Metastatic Breast Carcinoma in the Brain (tissue), 10 donors: ENCODE data around the genes METTL22 and LITAFD.

DNA sequence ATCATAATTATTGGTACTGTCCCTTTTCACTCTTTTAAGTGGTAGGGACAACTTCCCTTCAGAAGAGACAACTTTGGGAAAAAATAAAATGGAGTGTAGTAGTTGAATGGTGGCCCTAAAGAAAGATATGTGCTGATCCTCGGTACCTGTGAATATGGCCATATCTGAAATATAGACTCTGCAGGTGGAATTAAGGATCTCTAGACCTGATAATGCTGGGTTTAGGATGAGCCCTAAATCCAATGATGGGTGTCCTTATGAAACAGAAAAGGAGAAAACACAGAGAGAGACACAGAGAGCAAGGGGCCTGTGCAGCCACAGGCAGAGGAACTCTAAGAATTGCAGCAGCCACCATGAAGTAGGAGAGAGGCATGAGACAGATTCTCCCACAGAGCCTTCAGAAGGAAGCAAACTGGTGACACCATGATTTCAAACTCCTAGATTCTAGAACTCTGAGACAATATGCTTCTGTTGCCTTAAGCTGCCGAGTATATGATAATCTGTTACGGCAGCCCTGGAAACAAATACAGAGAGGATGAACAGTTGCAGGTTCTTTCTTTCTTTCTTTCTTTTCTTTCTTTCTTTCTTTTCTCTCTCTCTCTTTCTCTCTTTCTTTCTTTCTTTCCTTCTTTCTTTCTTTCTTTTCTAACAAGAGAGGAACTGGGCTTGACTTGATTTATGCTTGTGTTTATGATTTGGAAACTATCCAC, 500.6 kb downstream of the TMEM114 start:
- PRO-cap, 10 experiments, result no peak in any of the 10 experiments

GRCh38 chr16:8621211-8621833, at the start of gene METTL22:
TSS of gene METTL22 (plus strand) at chr16:8621698.
- PRO-cap, 10 experiments, result peak in 10 of 10 experiments; most common plus-strand start chr16:8621732 (in 7); most common minus-strand start chr16:8621589 (in 7)

GRCh38 chr16:8641403-8642593, 20.3 kb downstream of the METTL22 start:
- PRO-cap, 10 experiments, result no peak in any of the 10 experiments

DNA sequence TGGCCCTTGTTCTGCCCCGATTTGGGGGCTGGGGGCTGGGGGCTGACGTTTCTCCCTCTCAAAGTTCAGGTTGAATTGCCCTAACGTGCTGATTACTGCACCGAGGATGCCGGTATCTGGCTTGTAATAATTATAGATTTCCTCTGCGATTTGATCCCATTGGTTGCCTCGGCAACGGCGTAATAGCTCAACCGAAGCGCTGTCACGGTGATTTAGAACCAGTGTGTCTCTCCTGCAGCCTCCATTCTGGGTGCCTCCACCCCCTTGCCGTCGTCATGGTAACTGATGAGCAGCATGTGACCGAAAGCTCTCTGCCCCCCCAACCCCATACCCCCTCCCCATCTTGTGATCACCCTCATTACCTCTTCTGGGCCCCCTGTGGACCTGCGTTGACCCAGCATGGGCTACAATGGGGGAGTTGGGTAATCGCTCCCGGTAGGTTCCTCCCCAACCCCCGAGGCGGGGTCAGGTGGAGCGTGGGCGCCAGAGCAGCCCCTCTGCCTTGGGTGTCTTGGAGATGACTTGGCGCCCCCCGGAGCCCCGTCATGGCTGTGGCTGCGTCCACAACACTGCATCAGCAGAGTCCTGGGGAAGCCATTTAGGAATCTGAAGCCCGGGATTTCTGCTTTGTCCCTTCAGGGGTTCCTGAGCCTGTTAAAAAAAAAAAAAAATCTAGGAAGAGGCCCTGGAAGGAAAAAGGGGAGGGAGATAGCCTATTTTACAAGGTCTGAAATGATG, 38.4 kb downstream of the ABAT start:
- PRO-cap, 10 experiments, result no peak in any of the 10 experiments

DNA sequence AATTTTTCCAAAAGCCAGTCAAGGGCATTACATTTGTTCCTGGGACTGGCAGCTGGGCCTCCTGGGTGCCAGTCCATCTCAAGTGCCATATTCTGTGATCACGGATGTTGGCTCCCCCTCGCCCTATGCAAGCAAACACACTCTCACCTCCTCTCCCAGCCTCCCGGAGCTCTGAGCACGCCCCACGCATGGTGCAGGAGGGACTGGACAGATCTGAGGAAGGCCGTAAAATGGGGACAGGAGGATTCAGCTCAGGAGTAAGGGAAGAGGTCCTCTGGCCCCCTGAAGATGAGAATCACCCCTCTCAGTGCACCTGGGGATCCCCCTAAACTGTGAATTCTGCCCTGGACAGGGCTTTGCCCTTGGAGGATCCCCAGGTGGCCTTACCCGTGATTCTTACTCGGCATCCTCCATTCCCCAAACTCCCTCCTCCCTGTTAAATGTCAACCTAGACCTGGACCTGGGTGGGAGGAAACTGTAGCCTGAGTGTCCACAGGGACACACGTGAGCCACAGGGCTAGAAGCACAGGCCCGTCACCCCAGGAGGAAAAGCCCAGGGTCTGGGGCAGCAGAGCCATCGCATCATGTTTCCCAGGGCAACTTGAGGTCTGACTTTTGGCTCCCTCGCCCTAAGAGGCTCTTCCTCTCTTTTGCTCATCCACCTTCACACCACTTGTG, 15.6 kb downstream of the TMEM186 start:
- PRO-cap, 10 experiments, result no peak in any of the 10 experiments

DNA sequence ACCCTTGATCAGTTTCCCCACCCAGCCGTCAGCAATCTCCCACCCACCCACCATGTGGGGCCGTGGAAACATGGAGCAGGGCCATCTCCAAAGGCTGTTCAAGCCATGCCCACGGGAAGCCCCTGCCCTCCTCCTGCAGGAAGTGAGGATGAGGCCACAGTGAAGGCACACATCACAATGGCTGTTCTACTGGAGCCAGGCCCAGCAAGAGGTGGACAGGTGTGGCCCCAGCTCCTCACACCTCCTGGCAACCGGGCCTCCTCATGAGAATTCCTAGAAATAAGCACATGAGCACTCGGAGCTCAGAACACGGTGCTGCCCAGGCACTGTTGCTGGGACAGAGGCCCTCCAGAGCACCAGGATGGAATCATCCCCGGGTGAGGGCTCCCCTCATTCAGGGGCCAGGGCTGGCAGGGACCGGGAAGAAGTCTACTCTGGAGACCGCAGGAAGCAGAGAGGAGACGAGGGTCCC, at the start of gene LITAFD:
LITAFD (plus strand) TSS at position 218 of the 472 bp plus-strand sequence.
- PRO-cap, 10 experiments, result no peak in any of the 10 experiments

- PRO-cap, 10 experiments, result no peak in any of the 10 experiments
Measured at GRCh38 chr16:8904928-8905822, 23.0 kb downstream of the LITAFD start.

DNA sequence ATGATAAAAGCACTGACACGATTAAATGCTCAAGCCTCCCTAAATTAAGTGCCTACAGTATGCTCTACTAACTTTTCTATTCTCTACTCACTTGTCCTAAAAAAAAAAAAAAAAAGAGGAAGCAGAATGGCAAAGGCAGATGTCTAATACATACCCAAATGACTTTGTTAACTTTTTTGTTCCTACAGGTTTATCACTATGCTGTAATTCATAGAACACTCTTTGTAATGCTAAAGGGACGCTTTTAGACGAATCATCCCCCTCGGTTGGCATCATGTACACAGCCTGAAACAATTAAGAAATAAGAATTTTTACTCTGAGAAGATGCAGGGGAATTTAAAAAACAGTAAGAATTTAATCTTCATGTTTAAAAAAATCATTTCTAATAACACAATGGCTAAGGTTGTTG, 34.7 kb downstream of the LITAFD start:
- PRO-cap, 10 experiments, result no peak in any of the 10 experiments

DNA sequence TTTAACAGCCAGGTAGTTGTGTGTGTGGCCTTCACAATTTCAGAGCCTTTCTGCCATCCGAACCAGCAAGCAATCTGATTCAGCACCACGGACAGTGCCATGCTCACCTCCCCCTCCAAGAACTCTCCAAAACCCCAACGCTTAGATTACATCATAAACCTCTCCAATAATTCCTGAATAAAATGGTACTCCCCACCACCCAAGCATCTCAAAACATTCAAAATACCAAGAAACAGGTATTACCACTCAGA, 31.8 kb downstream of the USP7 start:
- PRO-cap, 10 experiments, result no peak in any of the 10 experiments

DNA sequence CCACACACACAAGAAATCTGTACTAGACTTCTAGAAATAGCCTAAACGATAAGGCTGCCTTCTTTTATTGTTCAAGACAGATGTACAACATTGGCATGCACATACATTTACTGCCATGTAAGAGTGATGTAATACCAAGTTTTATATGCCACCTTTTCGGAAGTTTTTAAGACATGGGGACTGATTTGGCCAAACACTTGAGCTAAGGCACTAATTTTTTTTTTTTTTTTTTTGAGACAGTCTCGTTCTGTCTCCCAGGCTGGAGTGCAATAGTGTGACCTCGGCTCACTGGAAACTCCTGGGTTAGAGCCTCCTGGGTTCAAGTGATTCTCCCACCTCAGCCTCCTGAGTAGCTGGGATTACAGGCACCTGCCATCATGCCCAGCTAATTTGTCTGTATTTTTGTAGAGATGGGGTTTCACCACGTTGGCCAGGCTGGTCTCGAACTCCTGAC, 28.7 kb downstream of the USP7 start:
- PRO-cap, 10 experiments, result no peak in any of the 10 experiments

DNA sequence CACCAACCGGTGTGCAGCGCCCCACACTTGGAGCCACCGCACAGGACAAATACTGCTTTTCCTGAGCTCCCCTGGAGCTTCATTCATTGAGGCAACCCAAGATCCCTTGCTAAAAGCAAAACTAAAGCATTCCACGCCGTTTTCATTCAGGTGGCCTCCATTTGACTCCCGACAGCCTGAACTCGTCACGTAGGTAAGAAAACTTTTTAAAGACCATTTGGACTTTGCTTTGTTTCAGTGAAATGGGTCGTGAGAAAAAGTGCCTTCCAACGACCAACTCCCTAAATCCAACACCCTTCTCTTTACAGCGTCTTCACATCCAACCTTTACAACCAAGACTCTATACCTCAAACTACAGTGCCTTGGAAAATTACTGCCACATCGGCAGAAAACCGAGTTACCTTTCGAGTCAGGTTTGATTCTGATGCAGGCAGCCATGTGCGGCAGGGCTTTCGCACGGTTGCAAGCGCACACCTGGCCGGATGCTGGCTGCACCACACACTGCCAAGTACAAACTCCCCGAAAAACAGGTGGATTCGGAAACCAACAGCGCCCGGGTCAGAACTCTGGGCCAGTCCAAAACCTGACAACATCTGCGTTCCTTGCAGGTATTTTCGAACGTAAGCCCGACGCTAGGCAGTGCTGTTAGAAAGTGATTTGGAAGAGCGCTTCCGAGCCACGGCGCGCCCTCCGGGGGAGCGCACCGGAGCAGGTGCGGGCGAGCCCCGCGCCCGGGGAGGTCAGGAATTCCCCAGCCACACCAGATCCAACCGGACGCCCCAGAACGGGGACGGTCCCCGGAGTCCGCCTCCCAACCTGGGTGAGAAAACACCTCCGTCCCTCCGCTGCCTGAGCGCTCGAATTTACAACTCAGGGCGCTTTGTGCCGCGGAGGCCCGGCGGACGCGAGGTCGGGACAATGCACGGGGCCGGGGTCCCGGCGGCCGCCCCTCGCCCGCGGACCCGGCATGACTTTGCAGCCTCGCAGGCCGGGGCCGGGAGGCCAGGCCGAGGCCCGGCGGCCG, 1.3 kb downstream of the USP7 start:
- PRO-cap, 10 experiments, result peak in 7 of 10 experiments; most common plus-strand start position 648 of the sequence (in 6)

- PRO-cap, 10 experiments, result no peak in any of the 10 experiments
Measured at GRCh38 chr16:8989597-8989827, 25.8 kb upstream of the USP7 start.

DNA sequence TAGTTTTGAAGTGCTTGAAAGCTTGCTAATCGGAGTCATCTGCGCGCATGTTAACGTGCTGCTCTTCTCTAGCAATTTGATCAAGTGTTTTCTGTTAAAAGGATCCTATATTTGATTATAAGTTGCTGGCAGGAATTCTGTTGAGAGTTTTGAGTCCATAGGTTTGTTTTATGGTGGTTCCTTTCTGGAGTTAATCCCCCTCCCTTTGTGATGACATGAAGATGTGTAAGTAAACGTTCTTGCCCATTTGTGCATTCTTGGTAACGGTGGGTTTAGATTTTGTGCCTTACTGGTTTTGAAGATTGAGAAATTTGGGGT, 2.0 kb downstream of the HAPSTR1 start:
- PRO-cap, 10 experiments, result peak in 1 of 10 experiments; most common minus-strand start position 82 of the sequence (in 1)

DNA sequence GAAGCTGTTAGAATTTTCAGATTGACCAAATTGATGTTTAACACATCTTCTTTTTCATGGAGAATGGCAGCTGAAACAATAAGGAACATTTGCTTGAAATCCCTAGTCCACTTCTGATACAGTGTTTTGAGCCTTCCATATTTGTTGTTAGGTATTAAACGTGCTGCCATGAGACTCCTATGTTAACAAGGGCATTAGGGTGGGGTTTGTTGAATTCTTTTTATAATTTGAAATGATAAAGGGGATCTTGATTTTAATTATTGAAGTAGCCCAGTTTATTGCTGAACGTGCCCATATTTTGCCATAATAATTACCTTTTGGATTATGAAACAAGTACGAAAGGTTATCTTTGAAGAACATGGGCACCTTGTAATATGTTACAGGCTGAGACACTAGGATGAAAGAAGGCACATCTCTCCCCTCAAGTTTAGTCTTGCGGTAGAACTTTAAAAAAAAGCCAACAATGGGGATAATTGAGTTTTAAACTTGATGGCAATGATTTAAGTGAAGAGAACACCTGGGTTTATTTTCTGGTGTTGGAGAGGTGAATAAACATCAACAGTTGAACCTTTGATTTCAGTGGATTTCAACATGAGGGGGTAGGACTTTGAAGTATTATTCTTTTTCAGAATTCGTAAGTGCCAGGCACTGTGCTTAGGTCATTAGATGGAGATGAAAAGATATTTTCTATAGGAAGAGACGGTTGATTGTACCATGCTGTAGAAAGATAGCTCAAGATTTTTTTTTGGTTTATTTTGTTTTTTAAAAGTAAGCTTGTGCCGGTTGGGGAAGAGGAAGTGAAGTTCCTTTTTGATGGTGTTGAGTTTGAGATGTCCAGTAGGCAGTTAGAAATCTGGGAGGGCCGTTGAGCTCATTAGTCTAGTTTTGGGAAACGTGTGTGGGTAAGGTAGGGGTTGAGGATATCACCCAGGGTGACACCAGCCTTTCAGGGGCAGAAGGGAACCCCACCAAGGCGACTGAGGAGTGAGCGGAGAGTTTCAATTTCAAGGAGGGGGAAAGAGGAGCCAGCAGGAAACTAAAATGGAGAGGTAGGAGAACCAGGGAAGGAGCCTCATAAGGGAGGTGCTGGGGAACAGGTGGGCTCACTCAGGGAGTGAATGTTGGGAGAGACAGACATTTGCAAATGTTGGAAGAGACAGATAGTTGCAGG, 22.3 kb downstream of the HAPSTR1 start:
- PRO-cap, 10 experiments, result no peak in any of the 10 experiments

DNA sequence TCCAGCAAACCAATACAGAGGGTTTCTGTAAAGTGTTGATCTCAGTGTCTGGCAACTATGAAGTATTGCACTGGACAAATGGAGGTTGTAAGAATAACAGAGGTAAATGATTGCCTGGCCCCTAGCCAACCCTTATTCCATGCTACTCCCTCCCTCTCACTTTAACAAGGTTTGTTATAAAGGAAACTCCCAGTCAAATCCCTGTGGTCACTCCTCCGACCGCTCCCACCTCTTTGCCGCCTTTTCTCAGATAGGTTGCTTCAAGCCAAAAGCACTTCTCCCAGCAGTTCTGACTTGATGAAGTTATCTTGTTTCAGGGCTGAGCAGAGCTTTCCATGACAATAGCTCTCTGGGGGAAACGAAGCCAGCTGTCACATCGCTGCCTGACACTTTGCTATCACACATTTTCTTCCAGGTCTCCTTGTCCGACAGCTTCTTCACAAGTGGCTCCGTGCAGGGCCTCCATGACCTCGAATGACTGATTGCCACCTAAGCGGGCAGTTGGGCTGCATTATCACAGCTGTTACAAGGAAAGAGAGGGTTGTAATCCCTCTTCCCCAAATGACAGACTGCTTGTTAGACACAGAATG, 278.6 kb downstream of the HAPSTR1 start:
- PRO-cap, 10 experiments, result no peak in any of the 10 experiments

DNA sequence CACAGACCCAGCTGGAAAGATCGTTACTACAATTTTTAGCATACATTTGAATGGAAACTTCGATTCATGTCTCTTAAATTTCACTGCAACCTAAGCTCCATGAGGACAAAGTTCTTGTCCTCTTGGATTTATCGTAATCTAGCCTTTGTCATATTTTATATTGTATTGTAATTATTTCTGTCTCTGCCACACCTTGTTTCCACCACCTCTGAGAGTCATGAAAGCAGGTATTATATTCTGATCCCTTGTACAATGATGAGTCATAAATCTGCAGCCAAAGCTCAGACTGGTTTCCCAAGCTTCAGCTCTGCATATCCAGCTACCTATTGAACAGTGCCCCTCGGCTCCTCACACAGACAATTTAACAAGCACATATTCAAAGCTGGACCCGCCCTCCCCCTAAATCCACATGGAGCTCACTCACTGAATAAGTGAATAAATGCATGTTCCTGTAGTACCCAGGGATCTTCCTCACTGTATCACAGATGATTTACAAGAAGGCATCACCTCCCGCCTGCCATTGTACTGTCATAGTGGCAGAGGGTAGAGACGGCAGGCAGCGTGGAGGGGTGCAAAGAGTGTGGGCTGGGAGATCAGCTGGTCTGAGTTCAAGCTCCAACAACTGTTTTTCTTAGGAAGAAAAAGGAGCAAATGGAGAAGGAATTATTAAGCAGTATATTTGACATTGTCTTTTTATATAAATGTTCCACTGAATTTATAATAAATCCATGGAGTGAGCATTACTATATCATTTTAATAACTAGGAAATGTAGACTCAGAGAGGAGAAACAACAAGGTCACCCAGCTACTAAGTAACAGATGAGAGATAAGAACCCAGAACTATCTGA, 516.3 kb downstream of the GRIN2A start:
- PRO-cap, 10 experiments, result no peak in any of the 10 experiments

- PRO-cap, 10 experiments, result no peak in any of the 10 experiments
Measured at GRCh38 chr16:10275526-10275984, 93.3 kb upstream of the GRIN2A start.

DNA sequence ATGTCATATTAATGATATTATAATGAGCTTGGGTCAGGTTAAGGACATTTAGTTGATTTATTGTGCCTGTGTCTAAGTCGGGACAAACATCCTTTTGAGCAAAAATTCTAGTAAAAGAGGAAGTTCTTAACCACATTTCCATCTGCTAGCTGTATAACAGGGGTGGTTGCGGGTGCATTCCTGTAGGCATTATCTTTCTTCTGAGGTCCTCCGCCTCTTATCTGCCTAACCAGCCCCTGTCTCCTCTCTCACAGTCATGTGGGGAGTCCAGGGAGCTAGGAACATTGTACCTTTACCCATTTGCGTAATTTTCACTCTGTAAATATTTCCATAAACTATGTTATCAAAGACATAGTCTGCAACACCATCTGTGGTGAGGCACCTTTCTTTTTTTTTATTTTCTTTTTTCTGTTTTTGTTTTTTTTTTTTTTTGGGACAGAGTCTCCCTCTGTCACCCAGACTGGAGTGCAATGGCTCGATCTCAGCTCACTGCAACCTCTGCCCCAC, 23.5 kb upstream of the ATF7IP2 start:
- PRO-cap, 10 experiments, result no peak in any of the 10 experiments

GRCh38 chr16:10425864-10426397, 40.1 kb downstream of the ATF7IP2 start:
- PRO-cap, 10 experiments, result no peak in any of the 10 experiments

- PRO-cap, 10 experiments, result no peak in any of the 10 experiments
Measured at GRCh38 chr16:10517797-10518177, 62.6 kb downstream of the EMP2 start.